Foreskin keratinocyte (primary cell): ENCODE measurements around a stretch of chr5.

- RAMPAGE, total RNA, result no peak
Observed at GRCh38 chr5:180054245-180054939, 17.2 kb downstream of the RNF130 start.

- RAMPAGE, total RNA, result no peak
Observed at GRCh38 chr5:180072567-180073076, 1.1 kb upstream of the RNF130 start.

- RAMPAGE, total RNA, result no peak
Observed at GRCh38 chr5:180170021-180170681, 38.9 kb downstream of the RASGEF1C start.

DNA sequence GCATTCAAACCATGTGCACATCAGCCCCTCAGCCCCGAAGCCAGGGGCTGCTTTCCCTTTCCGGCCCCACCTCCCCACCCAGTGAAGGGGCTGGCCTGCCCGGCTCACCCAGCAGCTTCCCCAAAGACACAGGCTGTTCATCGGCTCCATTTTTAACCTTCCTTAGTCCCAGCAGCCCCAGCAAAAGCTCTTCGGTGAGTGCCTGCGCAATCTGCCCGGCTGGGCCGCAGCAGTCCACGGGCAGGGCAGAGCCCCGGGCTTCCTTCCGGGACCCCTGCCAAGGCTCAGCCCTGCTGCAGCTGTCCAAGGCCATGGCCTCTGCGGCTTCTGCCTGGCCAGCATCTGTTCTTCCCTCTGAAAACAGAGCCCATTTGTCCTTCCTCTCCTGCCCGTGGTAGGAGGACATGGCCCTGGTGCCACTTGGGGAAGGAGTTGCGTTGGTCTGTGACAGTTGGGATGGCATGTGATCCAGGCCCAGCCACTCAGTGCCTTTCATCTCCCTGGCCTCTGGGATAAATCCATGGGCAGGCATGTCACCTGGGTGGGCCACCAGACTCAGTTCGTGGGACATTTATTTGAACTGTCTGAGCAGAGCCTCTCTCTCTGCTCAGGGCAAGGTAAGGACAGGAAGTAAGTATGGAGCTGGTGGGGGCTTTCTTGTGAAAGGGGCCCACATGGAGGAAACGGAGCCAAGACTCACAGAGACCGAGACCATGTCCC is 31.6 kb downstream of the RASGEF1C start:
- RAMPAGE, total RNA, result no peak

- RAMPAGE, total RNA, result no peak
Observed at GRCh38 chr5:180180002-180180490, 29.0 kb downstream of the RASGEF1C start.

- RAMPAGE, total RNA, result no peak
Observed at GRCh38 chr5:180280274-180280831, 11.5 kb downstream of the MAPK9 start.

- RAMPAGE, total RNA, result no peak
Observed at GRCh38 chr5:180799704-180800430, 2.7 kb downstream of the MGAT1 start.

GRCh38 chr5:180806314-180807158 is 3.9 kb upstream of the MGAT1 start:
- RAMPAGE, total RNA, result no peak

- RAMPAGE, total RNA, result no peak
Observed at GRCh38 chr5:180826004-180826493, 23.4 kb upstream of the MGAT1 start.

DNA sequence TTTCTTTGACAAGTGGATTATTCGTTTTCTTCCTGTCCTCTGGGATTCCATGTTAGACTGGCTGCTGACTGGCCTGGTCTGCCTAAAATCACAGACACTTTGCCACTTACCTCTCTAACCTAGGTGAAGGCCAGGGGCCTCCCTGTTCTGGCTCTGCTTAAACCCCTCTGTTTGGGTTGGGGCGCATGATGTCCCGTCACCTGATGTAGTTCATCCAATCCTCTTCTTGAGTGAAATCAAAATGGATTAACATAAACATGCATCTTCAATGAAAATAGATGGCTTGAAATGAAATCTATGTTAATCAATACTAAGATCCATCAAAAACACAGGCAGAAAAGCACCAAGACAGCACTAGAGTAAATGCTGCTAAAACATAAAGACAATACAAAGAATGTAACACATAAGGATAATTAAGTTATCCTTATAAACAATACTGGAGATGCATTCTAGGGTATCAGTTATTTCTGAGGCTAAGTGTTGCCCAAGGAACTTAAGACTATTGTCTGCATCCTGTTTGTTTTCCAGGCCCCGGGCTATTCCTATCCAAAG is 5.0 kb downstream of the ZFP62 start:
- RAMPAGE, total RNA, result no peak

GRCh38 chr5:181046179-181047214 is 6.4 kb downstream of the BTNL9 start:
- RAMPAGE, total RNA, result no peak

DNA sequence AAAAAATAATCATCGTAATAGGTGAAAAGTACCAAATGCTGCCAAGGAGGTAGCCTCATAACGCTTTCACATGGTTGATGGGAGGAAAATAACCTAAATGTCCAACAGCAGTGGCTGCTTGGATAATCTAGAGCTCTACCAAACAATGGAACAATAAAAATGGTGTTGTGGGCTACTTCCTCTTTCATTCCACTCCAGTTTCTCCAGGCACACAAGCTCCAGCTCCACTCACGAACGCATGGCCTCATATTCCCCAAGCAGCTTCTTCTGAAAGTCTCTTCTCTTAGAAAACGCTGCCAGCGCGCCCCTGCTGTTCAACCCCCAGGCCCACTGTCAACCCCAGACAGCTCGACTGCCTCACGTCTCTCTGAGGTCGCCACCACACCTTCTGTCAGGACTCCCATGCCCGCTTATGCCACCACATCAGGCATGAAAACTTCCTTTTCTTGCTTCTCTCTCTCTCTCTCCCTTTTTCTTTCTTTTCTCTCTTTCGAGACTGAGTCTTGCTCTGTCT is 16.1 kb downstream of the OR2V2 start:
- RAMPAGE, total RNA, result no peak

- RAMPAGE, total RNA, result no peak
Observed at GRCh38 chr5:181234179-181234625, 9.5 kb downstream of the RACK1 start.

DNA sequence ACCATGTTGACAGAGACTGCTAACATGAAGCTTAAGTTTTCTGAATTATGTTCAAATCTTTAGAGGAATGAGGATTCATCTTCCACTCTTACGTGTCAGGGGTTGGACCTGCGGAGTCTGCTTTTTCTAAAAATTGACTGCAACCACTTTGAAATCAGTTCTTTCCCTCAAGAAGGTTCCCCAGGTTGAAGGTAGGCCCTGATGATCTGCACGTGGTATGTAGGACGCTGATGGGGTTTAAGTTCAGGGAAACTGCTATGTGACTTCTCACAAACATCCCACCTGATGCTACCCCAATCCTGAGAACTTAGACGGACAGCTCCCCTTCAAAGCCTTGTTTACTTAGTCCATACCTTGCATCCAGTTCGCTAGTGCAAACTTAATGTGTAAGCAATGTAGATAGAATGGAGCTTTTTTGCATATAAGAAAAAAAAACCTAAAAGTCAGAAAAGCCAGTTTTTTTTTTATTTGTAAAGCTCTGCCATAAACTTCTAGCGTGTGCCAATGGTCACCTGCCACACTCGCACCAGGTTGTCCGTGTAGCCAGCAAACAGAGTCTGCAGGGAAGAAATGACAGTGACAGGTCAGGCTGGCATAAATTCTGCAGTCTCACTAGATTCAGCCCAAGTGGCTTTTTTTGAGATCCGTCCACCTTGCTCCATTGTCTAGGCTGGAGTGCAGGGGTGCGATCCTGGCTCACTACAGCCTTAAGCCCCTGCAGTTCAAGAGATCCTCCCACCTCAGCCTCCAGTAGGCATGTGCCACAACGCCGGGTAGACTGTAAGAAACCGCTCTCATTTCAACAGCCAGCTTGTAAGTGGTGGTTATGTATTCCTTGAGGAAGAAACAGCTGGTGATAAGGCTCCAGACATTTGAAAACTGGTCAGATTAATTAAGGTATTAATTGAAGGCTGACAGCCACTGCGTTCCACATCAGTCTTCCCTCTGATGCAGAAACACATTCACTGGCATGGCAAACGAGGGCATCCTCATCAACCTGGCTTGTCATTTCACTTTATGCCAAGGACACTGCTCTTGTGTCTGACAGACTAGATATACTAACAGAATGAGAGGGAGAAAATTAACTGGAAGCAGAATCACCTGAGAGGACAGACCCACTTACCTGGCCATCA is 6.9 kb downstream of the RACK1 start:
- RAMPAGE, total RNA, result no peak